Liver (tissue), 9 donors: ENCODE measurements around a stretch of chr15.

- PRO-cap, 5 experiments: no peak in any of the 5 experiments
- RAMPAGE, long total RNA, 2 experiments: no peak in any of the 2 experiments
- RRBS: no CpG with 5 or more reads among the region's 4 CpGs
Measured at GRCh38 chr15:60581357-60581805, 102.4 kb upstream of the ICE2 start.

GRCh38 chr15:60593906-60594580, 115.1 kb upstream of the ICE2 start:
- PRO-cap, 5 experiments: peak in 1 of 5 experiments; most common plus-strand start chr15:60594333 (in 1); most common minus-strand start chr15:60594186 (in 1)
- RAMPAGE, long total RNA, 2 experiments: no peak in any of the 2 experiments
- RRBS: no CpG with 5 or more reads among the region's 9 CpGs

- PRO-cap, 5 experiments: no peak in any of the 5 experiments
- RAMPAGE, long total RNA, 2 experiments: no peak in any of the 2 experiments
- RRBS: 90% methylated on average over 7 of the region's 16 CpGs
Measured at GRCh38 chr15:60620722-60621379, 141.9 kb upstream of the ICE2 start.

GRCh38 chr15:60673990-60674353, 195.0 kb upstream of the ICE2 start:
- PRO-cap, 5 experiments: peak in 2 of 5 experiments; most common plus-strand start chr15:60674193 (in 1); most common minus-strand start chr15:60674076 (in 2)
- RAMPAGE, long total RNA, 2 experiments: no peak in any of the 2 experiments
- RRBS: no CpG with 5 or more reads among the region's 3 CpGs

DNA sequence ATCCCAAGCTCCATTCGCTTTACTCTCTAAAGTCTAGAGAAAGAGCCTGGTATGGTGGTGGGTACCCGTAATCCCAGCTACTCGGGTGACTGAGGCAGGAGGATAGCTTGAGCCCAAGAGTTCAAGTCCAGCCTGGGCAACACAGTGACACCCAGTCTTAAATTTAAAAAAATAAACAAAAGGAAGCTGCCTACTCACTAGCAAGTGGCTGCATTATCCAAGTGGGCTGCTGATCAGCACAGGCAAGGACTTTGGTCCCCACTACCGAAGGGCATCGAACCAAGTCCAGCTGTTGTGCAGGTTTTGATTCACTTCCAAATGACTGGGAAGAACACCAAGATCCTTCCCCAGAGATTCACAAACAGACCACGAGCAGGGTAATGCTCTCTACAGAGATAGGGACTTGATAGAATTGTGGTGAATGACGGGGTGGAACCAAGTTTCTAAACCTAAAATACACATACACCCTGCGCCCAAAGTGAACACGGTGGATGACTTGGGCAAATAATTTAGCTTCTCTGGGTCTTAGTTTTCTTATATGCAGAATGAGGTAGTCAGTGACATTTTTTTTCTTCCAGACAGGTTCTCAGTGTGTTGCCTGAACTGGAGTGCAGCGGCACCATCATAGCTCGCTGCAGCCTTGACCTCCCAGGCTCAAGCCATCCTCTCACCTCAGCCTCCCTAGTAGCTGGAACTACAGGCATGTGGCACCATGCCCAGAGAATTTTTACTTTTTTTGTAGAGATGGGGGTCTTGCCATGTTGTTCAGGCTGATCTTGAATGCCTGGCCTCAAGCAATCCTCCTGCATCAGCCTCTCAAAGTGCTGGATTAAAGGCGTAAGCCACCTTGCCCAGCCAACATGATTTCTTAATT, 203.7 kb upstream of the ICE2 start:
- PRO-cap, 5 experiments: peak in 2 of 5 experiments; most common plus-strand start position 409 of the sequence (in 1); most common minus-strand start position 253 of the sequence (in 1)
- RAMPAGE, long total RNA, 2 experiments: no peak in any of the 2 experiments
- RRBS: no CpG with 5 or more reads among the region's 12 CpGs

GRCh38 chr15:61228611-61228914, 539 bp downstream of the RORA start:
- PRO-cap, 5 experiments: peak in 4 of 5 experiments; most common minus-strand start chr15:61228842 (in 4)
- RAMPAGE, long total RNA, 2 experiments: no peak in any of the 2 experiments
- RRBS: 2% methylated on average over 5 of the region's 16 CpGs

DNA sequence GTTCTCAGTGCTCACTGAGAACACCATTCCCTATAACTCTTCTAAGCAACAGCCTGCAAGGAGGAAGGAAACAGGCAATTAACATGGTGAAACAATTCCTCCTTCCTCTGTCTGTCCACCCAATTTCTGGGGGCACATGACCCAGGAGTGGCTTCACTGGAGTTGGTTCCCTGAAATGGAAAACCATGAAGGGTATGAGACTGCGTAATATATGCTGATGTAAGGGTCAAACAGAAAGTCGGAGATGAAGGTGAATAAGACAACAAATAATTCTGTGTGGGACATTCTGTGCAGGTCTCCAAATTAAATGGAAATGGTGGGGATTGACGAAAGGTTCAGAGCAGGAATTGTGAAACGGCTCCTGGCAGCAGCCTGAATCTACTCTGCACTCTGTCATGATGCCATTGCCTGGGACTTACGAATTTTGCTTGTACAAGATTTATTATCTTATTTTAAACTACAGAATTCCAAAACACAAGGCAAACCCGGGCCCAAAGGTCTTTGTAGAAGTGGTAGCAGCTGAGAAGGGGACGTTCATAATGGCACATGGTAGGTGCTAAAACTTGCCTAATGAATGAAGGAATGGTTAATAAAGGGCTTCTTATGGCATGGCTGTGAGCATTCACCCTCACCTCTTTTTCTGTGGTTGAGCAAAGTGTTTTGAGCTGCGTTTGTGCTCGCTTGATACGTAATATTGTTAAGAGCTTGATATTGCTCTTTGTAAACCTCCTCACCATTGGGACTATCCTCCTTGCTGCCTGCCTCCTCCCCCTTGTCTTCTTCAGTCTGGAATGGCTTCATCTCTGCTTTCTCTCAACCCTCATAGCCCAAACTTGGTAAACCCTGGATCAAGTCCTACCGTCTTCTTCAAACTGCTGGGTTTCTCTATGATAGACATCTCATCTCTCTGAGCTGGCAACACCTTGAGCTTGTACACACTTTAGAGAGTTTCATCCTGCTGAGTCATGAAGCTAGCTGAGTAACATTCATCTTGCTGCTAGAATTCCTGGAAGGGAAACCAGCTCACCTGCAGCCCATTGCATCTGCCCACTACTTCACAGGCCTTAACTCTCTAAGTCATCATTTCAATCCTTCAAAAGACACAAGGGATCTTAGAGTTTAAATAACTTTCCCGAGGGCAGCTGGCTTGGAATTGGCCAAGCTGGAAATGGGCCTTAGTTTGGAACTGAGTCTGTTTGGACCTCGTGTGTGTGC, 175.1 kb upstream of the RORA start:
- PRO-cap, 5 experiments: peak in 2 of 5 experiments; most common plus-strand start position 498 of the sequence (in 1); most common minus-strand start position 305 of the sequence (in 2)
- RAMPAGE, long total RNA, 2 experiments: no peak in any of the 2 experiments
- RRBS: no CpG with 5 or more reads among the region's 13 CpGs

GRCh38 chr15:61857168-61857893, 202.9 kb downstream of the VPS13C start:
- PRO-cap, 5 experiments: peak in 1 of 5 experiments; most common plus-strand start chr15:61857666 (in 1); most common minus-strand start chr15:61857521 (in 1)
- RAMPAGE, long total RNA, 2 experiments: no peak in any of the 2 experiments
- RRBS: no CpG with 5 or more reads among the region's 8 CpGs

DNA sequence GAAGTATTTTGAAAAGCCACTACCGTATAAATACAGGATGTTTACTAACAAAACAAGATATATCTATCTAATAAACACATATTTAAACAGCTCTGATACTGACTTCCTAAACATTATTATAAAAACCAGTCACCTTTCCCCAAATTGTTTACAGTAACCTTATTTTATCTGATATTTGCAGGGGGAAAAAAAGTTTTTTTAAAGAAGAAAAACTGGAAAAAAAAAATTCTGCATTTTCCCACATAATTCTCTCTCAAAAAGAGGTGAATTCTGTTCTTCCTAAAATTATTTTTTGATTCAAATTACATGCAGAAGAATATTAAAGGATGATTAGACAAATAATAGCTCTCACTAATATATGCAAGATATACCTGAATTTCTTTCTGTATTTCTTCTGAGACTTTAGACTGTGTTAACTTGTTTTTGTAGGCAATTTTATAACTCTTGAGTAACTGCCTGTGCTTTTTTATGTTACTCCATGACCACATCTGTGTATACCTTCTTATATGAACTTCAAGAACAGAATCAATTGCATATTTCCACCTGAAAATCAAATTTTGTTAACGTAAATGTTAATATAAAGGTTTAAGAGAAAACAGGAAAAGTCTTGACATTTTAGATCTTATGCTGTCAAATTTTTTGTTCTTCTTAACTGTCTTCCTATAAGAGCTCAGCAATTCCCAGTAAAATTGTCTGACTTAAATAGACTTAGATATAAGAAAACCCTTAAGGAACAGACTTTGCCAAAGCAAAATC, 53.1 kb downstream of the VPS13C start:
- PRO-cap, 5 experiments: no peak in any of the 5 experiments
- RAMPAGE, long total RNA, 2 experiments: no peak in any of the 2 experiments
- RRBS: no CpG with 5 or more reads among the region's 2 CpGs

DNA sequence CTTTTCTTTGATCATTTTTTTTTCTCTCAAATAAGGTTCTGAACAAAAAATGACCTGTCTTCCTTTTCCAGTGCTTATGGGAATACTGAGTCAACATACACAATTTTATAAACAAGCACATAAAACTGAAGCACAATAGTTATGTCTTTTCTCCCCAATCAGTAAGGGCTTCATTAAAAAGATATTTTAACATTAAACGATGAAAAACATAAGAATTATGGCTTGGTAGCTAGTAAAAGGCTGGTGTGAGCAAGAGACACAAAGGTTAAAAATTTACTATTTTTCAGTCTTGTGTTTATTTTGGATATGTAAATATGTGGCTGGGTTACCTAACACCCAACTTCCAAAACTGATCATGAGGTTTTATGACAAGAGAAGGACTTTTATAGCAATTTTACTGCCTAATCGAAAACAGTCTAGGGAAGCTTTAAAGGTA, 102.1 kb upstream of the TLN2 start:
- PRO-cap, 5 experiments: peak in 4 of 5 experiments; most common plus-strand start position 356 of the sequence (in 4); most common minus-strand start position 247 of the sequence (in 2)
- RAMPAGE, long total RNA, 2 experiments: no peak in any of the 2 experiments
- RRBS: no CpG with 5 or more reads among the region's 2 CpGs

DNA sequence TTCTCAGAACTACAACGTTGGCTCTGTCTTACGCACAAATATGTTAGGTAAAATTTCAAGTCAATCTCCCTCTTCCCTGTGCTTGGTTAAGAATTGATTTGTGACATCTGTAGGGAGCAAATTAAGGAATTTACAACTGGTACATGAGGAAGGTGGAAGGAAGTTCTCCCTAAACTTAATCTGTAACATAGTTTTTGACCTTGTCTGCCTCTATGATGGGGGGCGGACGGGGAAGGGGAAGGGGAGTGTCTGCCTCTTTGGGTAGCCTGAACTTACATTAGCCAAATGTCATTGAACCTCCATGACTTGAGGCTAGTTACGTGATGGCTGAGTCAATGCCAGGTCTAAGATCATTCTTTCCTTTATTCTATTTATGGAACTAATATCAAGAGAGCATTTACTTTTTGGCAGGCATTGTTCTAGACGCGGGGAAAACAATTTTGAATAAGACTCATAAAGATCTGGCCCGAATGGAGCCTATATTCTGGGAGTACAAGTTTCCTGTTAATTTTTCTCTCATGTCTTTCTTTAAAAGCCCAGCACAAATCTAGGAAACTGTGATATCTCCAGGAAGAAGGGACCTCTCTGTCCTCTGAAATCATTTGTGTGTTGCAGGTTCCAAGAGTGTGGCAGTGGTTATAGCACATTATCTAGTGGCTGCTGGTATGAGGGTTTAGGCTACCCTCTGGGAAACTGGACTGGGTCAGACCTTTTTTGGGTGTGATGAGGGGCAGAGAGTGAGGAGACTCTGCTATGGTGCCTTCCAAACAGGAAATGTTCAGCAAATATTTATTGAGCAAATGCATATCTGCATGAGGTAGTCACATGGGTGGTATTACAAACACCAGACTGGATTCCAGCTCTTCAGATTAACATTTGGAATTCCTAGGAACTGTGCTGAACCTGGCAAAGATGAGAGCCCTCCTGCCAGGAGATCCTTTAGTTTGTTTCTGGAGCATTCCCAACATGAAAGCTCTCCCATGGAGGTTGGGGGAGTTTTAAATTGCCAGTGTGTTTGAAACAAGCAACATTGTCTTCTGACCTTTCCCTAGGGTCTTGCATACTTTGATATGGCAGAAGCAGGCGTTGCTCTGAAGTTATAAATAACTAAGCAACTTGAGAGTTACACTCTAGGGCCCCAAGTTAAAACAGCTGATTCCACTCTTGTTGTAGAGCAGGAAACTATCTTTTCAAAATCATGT, 115.7 kb downstream of the TLN2 start:
- PRO-cap, 5 experiments: peak in 1 of 5 experiments; most common plus-strand start position 867 of the sequence (in 1); most common minus-strand start position 775 of the sequence (in 1)
- RAMPAGE, long total RNA, 2 experiments: no peak in any of the 2 experiments
- RRBS: no CpG with 5 or more reads among the region's 9 CpGs

- PRO-cap, 5 experiments: peak in 1 of 5 experiments; most common minus-strand start chr15:63043939 (in 1)
- RAMPAGE, long total RNA, 2 experiments: no peak in any of the 2 experiments
- RRBS: 4% methylated on average over 18 of the region's 50 CpGs
Measured at GRCh38 chr15:63043542-63044505, 1.3 kb downstream of the TPM1 start.

DNA sequence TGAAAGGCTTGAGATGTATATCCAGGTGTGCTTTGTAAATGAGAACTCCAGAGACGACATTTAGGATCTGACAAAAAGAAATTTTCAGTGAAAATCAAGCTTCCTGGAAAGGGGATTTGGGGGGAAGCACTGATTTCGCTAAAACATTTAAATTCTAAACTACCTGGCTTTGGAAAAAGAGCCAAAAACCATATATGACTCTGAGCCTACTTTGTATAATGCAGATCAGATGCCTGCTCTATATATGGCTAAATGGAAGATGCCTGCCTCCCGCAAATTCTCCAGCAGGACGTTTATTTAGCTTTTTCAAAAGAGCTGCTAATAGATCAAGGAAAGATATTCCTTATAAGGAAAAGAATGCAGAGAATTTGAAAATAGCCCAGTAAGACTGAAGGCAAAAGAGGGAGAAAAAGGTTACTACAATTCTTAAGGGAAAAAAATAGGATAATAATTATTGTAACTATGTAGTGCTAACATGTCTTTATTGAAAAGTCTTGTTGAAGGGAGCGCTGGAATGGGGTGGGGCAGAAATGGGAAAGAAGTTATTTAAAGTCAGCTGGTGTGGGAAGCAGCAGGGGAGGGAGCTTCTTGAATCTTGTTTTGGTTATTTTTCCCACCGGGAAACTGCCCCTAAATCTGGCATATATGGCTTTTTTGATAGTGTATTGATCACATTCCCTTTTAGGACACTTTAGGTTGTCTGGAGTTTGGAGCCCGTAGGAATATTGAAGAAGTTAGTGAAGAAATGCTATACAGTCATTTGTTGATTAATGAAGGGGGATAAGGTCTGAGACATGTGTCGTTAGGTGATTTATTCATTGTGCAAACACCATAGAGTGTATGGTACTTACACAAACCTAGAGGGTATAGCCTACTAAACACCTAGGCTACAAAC, 2.9 kb downstream of the TPM1 start:
- PRO-cap, 5 experiments: no peak in any of the 5 experiments
- RAMPAGE, long total RNA, 2 experiments: no peak in any of the 2 experiments
- RRBS: no CpG with 5 or more reads among the region's 8 CpGs

GRCh38 chr15:63073051-63074239, 30.9 kb downstream of the TPM1 start:
- PRO-cap, 5 experiments: no peak in any of the 5 experiments
- RAMPAGE, long total RNA, 2 experiments: no peak in any of the 2 experiments
- RRBS: no CpG with 5 or more reads among the region's 18 CpGs

GRCh38 chr15:63075775-63076257, 33.3 kb downstream of the TPM1 start:
- PRO-cap, 5 experiments: no peak in any of the 5 experiments
- RAMPAGE, long total RNA, 2 experiments: no peak in any of the 2 experiments
- RRBS: 100% methylated on average over 1 of the region's 11 CpGs

- PRO-cap, 5 experiments: no peak in any of the 5 experiments
- RAMPAGE, long total RNA, 2 experiments: no peak in any of the 2 experiments
- RRBS: no CpG with 5 or more reads among the region's 10 CpGs
Measured at GRCh38 chr15:63156083-63156727, 1.1 kb downstream of the RPS27L start.

DNA sequence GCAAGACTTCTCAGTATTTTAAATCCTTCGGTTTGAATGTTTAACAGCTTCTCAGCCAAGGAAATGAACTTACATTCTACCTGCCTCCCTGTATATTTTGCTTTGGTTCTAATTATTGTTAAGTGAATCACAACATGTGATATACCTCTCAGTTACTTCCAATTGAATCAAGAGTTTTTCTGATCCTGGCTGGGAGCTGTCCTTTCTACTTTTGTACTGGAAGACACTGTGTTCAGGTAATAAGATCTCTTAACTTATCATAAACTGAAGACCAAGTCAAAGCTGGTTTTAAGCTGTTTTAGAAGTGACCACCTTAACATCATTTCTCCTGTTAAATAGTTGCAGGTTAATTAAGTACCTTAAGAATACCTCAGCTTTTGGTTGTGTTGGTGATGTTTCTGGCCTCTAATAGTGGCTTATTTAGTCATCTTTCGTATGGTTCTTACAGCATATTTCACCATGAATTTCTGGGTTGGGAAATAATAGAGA, 1.4 kb downstream of the RAB8B start:
- PRO-cap, 5 experiments: no peak in any of the 5 experiments
- RAMPAGE, long total RNA, 2 experiments: no peak in any of the 2 experiments
- RRBS: no CpG with 5 or more reads among the region's 2 CpGs

GRCh38 chr15:63210348-63211259, 21.2 kb downstream of the RAB8B start:
- PRO-cap, 5 experiments: no peak in any of the 5 experiments
- RAMPAGE, long total RNA, 2 experiments: no peak in any of the 2 experiments
- RRBS: no CpG with 5 or more reads among the region's 7 CpGs

DNA sequence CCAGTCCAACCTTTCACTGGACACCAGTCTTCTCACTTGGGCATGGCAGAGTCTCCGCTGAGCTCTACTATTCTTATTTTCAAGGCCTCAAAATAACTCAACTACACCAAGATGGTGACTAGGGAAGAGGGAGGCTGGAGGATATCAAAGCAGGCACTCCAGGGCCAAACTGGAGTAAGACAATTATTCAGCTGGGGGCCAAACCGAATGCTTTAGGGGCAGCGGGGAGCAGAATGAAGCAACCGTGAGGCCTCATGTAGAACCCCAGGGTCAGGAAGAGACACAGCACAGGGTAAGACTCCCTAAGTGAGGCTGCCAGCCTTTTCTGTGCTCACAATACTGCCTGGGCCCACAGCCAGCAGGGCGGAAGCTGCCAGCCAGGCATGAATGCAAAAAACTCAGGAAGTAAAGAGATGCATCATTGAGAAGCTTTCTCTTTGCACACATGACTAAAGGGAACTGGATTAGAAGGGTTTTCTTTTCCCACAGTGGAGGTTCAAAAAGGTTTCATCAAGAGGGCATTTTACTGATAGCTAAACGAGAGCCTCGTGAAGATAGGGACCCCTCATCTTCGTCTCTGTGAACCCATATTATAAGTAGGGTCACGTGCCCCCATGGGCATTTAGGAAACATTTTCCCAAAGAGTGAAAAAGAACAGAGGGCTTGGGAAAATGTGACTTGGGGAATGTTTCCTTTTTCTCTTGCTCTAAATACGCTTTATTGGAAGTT, 33.3 kb downstream of the CA12 start:
- PRO-cap, 5 experiments: no peak in any of the 5 experiments
- RAMPAGE, long total RNA, 2 experiments: no peak in any of the 2 experiments
- RRBS: no CpG with 5 or more reads among the region's 10 CpGs

GRCh38 chr15:63381028-63381318, 673 bp downstream of the CA12 start:
- PRO-cap, 5 experiments: no peak in any of the 5 experiments
- RAMPAGE, long total RNA, 2 experiments: no peak in any of the 2 experiments
- RRBS: no CpG with 5 or more reads among the region's 10 CpGs